ENCODE measurements around a stretch of chr10.

GRCh38 chr10:62052042-62052717 lies 150.7 kb downstream of the ARID5B start:
- PRO-cap = no peak
- RRBS, 2 experiments = no CpG with 5 or more reads among the region's 5 CpGs

DNA sequence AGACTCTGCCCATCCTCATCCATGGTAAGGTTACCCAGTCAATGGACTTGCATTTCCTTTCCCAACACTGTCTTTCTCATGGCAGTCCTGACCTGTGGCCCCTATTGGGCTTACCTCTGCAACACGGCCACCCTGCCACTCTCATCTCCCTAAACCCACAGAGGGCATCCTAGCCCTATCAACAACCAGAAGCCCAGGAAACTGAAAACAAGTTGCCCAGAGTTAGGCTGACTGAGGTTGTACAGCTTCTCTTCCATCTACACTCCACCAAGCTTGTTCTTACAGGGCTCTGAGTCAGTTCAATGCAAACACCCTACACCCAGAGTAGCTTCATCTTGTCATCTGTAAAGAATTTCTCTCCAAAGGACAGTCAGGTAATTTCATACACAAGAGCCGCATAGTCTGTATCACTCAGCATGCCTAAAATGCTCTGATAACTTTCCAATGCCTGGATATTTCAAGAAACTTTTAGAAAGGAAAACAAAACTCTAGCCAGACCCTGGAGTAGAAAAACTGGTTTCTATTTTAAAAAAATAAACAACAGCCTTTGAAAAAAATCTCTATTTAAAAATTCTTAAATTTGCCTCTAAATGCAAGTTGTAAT lies 175.4 kb downstream of the ARID5B start:
- PRO-cap = no peak
- RRBS, 2 experiments = no CpG with 5 or more reads among the region's 2 CpGs

- PRO-cap = no peak
- RRBS, 2 experiments = no CpG with 5 or more reads among the region's 1 CpG
These were observed 183.9 kb upstream of the ADO start for GRCh38 chr10:62620641-62620967.

DNA sequence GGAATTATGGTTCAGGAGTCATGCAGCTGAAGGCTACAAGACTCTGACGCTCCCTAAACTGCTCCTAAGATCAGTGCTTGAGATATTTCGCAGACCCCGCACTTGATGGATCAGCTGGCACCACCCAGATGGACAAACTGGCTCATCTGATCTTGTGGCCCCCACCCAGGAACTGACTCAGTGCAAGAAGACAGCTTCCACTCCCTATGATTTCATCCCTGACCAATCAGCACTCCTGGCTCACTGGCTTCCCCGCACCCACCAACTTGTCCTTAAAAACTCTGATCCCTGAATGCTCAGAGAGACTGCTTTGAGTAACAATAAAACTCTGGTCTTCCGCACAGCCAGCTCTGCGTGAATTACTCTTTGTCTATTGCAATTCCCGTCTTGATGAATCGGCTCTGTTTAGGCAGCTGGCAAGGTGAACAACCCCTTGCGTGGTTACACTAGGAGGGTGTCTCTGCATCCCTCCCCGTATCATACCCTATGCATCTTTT lies 26.9 kb upstream of the NRBF2 start:
- PRO-cap = no peak
- RRBS, 2 experiments = no CpG with 5 or more reads among the region's 10 CpGs

- PRO-cap = no peak
- RRBS, 2 experiments = no CpG with 5 or more reads among the region's 2 CpGs
These were observed 56.0 kb downstream of the NRBF2 start for GRCh38 chr10:63188968-63189690.

DNA sequence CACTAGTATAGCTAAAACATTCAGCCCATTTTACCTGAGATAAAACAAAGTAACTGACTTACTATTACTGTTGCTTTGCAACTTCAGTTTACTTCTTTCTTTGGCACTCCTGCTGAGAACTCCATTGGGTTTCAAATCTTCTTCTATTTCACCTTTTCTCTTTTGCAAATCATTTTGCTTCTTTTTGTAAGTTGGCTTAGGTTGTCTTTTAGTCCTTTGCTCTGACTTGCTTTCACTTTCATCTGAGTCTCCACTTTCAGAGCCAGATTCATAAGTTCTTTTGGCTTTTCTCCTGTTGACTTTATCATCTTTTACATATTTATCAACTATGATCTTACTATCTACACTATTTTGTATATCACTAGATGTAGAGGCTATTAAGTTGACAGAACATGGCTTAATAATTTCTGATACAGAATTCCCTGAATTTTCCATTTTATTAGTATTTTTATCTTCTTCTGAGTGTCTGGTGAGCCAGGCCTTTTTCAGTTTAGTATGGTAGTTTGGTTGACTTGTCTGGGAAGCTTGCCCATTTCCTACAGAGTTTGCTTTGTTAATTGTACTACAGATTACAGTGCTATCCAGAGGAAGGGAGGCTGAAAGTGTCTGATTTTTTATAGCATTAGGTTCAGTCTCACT lies 73.5 kb downstream of the NRBF2 start:
- PRO-cap = no peak

DNA sequence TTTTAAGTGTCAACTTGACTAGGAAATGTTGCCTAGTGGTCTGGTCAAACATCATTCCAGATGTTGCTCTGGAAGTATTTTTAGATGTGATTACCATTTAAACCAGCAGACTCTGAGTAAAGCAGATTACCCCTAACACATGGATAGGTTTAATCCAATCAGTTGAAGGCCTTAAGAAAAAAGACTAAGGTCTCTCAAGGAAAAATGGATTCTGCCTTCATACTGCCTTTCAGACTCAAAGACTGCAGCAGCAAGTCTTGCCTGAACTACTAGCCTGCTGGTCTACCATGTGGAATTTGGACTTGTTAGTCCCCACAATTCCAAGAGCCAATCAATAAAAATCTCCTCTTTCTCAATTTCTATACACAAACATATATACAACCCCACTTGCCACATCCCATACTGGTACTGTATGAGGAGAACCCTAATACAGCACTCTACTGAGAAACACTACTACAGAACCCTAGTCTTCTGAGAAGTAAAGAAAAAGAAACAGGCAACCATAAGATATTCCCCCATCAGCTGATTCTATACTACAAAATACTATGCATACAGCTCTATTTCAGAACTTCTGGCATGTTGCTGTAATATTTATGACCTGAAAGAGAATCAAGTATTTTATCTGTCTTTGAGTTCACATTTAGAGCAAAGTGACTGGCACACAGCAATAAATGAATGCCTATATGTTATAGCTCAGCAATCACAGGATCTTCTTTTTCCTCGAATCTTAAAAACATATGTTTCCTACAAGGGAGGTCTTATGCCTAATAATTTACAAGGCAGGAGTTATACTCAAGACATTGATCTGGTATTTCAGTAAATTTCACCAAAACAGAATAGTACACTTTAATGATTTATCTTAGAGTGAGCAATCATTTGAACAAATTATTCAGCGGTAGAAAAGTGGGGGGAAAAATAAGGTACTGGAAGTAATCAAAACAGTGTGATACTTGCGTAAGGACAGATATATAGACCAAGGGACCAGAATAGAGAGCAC lies 119.4 kb downstream of the NRBF2 start:
- PRO-cap = no peak
- RRBS, 2 experiments = no CpG with 5 or more reads among the region's 3 CpGs

DNA sequence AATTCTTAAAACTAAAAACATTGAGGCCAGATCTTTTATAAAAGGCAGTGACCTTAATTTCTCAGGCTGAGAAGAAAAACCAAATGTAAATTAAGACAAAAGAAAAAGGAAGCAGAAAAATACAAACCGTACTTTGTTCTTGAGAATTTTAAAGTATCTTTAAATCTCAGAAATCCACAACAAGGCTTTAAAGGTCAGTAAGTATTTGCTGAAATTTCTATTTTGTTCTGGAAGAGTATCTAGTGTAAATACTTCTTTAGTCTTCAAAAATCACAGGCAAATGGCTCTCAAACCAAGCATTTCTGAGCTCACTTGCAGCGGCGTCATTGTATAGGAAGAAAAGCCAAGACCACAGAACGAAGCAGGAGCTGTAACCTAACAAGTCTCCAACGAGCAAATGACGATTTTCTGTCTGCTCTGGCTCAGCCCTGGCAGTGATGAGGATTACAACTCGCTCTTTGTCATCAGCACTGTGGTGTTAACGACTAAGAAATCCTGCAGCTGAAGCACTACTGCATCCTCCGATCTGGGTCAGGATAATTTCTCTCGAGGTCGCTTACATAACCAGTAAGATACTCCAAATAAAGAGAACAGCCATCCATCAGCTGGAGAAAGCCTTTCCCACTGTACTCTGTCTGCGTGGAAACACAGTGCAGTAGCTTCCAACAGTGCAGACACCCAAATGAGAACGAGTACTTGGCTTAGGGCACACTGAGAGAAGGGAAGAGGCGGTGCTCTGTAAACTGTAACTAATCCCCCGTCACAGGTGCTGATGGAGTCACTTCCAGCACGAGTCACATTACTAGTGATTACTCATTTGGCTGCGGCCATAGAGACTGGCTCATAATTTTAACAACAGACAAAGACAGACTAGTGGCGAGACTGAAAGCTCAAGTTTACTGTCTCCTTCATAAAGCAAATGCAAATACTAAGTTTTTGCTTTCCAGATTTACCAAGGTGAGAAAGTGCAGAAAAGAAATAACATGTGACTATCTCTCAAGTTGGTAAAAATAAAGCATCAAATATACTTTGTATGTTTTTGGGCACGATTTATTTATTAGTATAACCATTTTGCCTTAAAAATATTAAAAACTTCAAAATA lies 135.8 kb downstream of the NRBF2 start:
- PRO-cap = bidirectional peak, plus-strand start at position 858 of the sequence, minus-strand start at position 687 of the sequence
- RRBS, 2 experiments = no CpG with 5 or more reads among the region's 19 CpGs

- PRO-cap = no peak
- RRBS, 2 experiments = no CpG with 5 or more reads among the region's 1 CpG
These were observed 28.8 kb downstream of the JMJD1C start for GRCh38 chr10:63436874-63437397.

- PRO-cap = no peak
- RRBS, 2 experiments = no CpG with 5 or more reads among the region's 10 CpGs
These were observed 395 bp upstream of the JMJD1C start for GRCh38 chr10:63466203-63466540.

- PRO-cap = no peak
- RRBS, 2 experiments = no CpG with 5 or more reads among the region's 2 CpGs
These were observed 17.0 kb upstream of the REEP3 start for GRCh38 chr10:63504182-63504533.

DNA sequence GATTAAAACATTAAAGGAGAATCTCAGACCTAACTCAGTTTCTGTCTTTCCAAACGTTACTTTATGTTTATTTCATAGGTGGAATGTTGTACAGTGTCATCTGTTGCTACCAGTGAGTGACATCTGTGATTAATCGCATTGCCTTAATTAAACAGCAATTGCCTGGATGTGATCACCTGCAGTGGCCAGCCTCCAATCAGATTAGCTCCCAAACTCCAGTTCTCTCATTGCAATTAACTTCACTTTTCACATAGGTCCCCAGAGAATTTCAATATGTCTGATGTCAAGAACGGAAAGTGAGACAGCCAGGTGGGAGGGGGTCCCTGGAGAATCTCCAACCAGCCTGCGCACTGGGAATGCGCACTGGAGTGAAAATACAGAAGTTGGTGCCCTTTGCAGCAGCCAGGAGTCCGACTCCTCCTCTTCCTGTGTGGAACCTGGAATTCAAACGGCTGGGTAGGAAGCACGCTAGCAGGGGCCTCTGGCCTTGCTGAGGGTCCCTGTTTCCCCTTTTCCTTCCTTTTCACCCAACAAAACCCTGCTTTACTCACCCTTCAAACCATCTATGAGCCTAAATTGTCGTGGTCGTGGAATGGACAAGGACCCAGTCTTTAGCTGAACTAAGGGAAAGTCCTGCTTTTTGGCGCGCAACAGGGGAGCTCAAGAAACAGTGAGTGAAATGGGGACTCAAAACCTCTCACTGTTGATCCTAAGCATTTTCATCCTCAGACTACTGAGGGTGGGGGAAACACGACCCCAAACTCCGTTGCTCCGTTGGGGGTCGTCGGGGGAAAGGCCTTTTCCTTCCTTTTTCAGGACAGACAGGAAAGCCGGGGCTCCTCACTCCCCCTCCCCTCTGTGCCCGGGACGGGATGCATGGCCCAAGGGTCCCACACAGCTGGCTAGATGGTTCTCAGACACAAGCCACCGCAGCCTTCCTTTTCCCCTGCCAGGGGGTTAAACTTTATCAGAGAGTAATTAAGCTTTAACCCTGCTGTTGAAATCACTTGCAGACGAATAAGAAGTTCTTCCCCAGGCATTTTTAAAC lies 1355.4 kb upstream of the LRRTM3 start:
- PRO-cap = bidirectional peak, plus-strand start at position 447 of the sequence, minus-strand start at position 365 of the sequence; bidirectional peak, plus-strand start at position 843 of the sequence, minus-strand start at position 860 of the sequence
- RRBS, 2 experiments = no CpG with 5 or more reads among the region's 22 CpGs

GRCh38 chr10:65681490-65682210 lies 1244.2 kb upstream of the LRRTM3 start:
- PRO-cap = no peak

- PRO-cap = no peak
- RRBS, 2 experiments = no CpG with 5 or more reads among the region's 3 CpGs
These were observed 1227.2 kb upstream of the LRRTM3 start for GRCh38 chr10:65698530-65699196.

- PRO-cap = no peak
- RRBS, 2 experiments = no CpG with 5 or more reads among the region's 4 CpGs
These were observed 704.9 kb upstream of the LRRTM3 start for GRCh38 chr10:66220918-66221295.

- PRO-cap = no peak
- RRBS, 2 experiments = no CpG with 5 or more reads among the region's 11 CpGs
These were observed 32.6 kb downstream of the CTNNA3 start for GRCh38 chr10:67663385-67663775.

GRCh38 chr10:67700096-67700377 lies 4.0 kb upstream of the CTNNA3 start:
- PRO-cap = no peak
- RRBS, 2 experiments = no CpG with 5 or more reads among the region's 3 CpGs

DNA sequence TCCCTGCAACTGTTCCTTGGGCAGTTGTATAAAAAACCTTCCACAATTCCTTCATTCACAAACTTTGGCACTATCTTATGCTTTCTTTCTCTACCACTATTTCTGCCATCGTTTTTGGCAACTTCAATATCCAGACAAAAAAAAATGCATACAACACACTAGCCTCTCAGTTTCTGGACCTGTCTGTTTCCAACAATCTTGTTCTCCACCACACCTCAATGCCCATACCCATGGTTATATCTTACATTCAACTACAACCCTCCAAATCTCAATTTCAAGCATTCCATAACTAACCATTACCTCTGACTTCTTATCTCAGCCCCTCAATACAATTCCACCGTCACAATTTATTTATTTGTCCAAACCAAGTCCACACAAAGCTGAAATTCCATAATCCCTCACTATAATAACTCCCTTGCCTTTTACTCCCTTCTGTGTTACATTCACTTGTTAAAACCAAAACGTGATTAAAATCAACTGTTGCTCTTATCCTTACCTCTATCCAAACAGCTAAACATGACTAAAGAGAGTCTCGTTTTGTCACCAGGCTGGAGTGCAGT lies 67.4 kb downstream of the SIRT1 start:
- PRO-cap = no peak
- RRBS, 2 experiments = no CpG with 5 or more reads among the region's 4 CpGs

DNA sequence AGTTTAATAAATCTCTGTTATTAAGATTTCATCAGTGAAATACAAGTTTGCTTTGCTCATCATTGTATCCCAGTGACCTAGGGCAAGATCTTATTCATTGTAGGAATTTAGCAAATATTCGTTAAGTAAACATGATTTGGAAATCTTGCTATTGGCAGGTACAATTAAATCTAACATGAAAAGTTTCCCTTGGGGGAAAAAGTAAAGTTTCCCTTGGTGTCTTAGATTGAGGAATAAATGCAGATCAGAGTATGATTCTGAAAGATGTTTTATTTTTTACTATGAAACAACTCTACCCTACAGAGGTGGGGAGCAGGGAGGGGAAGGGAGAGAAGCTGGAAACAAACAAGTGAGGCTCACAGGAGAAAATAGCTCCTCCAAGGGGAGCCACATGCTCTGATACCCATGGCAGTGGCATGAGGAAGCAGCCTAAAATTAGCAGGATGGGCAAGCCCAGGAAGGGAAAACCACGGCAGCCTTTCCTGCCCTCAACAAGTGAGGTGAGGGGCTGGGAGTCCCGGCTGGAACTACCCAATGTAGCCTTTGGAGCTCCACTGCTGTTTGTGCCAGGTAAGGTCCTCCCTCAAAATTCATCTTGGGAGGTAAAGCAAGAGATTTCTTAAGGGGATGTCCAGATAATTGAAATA lies 12.5 kb upstream of the HERC4 start:
- PRO-cap = no peak
- RRBS, 2 experiments = no CpG with 5 or more reads among the region's 3 CpGs

DNA sequence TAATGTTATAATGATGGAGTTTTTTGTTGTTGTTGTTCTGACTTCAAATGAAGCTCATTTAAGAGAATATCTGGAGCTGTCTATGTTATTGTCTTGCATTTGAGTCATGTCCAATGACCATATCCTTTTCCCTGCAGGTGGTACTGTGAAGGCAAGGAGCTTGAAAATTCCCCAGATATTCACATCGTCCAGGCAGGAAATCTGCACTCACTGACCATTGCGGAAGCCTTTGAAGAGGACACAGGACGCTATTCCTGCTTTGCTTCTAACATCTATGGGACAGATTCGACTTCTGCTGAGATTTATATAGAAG lies 33.5 kb downstream of the MYPN start:
- PRO-cap = no peak
- RRBS, 2 experiments = no CpG with 5 or more reads among the region's 4 CpGs